ENCODE measurements around a stretch of chr19.

GRCh38 chr19:18273519-18273960 lies 712 bp downstream of the IQCN start:
- PRO-cap = no peak

DNA sequence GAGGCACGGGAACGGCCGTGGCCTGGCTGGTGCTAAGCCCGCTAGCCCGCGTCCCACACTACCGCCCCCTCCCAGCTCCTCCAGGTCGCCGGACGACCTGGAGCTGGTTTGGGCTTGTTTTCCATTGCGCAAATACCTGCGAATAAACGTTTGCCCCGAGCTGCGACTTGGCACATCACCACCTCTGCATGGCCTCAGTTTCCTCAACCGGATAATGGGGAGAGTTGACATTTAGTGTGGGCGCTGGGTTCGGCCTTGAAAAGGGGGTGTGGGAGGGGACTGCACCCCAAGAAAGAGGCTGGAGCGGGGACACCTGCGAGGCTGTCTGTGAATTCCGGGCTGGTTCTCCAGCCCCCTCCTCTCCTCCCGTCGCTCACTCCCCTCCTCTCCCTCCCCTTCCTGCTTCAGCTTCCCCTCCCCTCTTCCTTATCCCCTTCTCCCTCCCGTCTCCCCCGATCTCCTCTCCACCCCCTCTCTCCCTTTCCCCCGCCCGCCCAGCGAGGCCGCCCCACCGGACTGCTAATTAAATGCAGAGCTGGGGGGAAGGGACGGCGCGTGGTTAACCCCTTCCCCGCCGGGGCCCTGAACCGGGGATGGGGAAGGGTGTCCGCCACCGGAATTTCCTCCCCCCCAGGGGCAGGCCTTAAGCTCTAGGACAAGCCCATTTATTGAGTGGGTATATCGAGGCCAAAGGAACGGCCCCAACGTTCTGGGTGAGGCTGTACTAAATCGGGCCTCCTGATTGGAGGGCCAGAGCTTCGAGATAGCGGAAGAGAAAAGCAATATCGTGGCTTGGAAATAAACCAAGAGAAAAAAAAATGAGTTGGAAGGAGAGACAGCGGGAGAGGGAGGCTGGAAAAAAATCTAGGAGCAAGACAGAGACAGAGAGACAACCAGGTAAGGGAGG lies 11.3 kb upstream of the JUND start:
- PRO-cap = bidirectional peak, plus-strand start at position 48 of the sequence, minus-strand start at position 60 of the sequence; bidirectional peak, plus-strand start at position 811 of the sequence, minus-strand start at position 518 of the sequence; bidirectional peak, plus-strand start outside the sequence, minus-strand start at position 865 of the sequence

DNA sequence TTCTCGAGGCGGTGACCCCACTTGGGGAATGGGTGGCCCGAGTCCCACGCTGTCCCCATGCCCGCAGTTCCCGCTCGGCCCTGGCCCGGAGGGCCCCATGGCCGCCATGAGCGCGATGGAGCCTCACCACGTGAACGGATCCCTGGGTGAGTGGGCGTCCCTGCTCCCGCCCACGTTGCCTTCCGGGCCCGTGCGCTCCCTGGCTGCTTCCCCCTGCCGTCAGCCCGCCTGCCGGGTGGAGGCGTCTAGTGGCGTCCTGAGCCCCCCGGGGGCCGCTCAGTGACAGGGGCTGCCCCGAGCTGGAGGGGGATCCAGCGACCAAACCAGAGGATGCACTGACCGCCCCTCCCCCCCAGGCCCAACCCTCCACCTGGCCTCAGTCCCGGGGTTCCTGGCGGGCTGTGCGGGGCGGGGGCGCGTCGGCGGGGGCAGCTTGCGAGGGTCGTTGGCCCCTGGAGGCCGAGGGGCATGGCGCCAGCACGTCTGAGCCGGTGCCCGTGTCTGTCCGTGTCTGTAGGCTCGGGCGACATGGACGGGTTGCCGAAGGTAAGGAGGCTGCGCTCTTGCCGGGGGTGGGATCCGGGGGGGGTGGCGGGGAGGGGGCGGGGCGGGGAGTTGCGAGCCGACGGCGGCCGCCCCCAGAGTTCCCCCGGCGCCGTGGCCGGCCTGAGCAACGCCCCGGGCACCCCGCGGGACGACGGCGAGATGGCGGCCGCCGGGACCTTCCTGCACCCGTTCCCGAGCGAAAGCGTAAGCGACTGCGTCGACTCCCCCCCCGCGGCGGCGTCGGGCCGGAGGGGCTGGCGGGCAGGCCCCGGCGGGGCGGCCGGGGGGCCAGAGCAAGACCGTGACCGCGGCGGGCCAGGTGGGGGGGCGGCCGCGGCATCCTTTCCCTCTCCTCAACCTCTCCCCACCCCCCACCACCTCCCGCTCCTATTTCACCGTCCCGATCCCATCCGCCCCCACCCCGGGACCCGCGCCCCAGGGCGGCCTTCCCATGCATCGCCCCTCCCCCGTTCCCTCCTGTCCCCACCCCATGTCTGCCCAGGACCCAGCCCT lies 4.5 kb downstream of the ISYNA1 start:
- PRO-cap = unidirectional peak, minus-strand start at position 740 of the sequence

- PRO-cap = no peak
Measured at GRCh38 chr19:18462949-18463314, 25.0 kb upstream of the ISYNA1 start.

DNA sequence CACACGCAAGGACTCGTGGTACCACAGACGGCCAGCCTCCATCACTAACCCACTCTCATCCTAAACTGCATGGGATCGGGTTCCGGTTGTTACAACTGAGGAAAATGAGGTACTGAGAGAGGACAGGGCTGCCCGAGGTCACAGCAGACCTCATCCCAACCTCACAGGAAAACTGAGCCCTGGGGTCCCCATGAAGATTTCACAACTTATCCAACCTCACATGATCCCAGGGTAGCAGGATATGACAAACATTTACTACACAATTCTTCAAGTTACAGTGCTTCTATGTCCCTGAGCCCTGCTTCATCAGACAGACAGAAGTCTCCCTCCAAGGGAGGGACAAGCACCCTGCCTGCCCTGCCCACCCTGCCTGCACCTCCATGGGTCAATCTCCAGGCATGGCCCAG lies 38.4 kb downstream of the ELL start:
- PRO-cap = no peak

DNA sequence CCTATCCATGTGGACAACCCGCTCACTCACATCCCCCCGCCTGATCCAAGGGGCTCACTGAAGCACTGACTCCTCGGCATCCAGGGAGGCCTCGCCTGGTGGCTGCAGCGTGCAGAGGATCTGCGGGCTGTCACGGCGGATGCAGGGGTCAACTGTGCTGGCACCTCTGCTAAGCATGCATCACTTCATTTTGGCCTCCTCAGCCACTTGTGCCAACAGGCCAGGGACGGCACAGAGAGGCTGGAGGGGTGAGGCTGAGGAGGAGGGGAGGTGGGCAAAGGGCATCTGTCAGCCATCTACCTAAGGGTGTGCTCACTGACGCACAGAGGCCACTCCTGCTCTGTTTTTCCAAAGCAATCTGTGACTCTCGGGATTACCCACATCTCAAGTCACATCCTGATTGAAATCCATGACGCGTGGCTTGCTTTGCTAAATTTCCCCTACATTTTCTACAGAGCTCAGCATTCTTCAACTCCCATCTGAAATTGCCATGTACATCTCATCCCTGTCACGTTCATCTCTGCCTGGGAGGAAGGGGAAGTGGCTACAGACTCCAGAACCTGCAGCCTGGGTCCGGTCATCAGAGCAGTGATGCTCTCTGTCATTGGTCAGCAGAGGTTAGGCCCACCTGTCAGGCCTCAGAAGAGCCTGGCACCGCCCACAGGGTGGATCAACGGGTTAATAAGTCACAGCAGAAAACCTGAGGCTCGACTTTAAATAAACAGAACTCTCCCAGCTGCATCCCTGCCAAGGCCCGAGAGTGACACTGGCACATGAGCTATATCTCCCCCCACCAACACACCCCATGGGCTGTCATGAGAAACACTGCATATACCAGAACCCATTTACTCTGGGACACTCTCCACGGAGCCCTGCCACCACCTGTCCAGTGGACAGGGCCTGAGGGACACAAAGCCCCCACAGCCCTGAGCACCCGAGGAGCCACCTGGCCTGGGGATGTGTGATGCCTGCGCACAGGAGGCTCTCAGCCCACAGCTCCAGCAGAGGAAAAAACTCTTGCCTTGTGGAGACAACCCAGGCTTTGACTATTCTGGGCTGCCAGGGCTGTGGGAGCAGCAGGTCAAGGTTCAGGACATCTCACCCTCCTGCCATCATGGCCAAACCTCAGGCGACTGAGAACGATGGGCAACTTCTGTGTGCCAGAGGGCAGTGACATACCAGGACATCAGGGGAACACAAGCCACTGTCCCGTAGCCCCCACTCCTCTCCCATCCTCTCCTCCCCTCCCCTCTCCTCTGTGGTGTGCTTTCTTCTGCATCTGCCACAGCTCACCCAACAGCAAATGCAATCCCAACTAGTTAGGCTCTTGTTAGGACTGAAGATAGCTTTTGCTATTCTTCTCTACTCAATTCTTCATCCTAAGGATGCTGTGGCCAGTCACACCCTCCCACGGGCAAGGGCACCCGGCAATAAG lies 17.4 kb downstream of the ELL start:
- PRO-cap = bidirectional peak, plus-strand start at position 392 of the sequence, minus-strand start at position 209 of the sequence; bidirectional peak, plus-strand start at position 741 of the sequence, minus-strand start at position 522 of the sequence

- PRO-cap = no peak
Measured at GRCh38 chr19:18611444-18612202, 1.0 kb upstream of the TMEM59L start.

GRCh38 chr19:18644317-18644716 lies 7.5 kb downstream of the KLHL26 start:
- PRO-cap = no peak

DNA sequence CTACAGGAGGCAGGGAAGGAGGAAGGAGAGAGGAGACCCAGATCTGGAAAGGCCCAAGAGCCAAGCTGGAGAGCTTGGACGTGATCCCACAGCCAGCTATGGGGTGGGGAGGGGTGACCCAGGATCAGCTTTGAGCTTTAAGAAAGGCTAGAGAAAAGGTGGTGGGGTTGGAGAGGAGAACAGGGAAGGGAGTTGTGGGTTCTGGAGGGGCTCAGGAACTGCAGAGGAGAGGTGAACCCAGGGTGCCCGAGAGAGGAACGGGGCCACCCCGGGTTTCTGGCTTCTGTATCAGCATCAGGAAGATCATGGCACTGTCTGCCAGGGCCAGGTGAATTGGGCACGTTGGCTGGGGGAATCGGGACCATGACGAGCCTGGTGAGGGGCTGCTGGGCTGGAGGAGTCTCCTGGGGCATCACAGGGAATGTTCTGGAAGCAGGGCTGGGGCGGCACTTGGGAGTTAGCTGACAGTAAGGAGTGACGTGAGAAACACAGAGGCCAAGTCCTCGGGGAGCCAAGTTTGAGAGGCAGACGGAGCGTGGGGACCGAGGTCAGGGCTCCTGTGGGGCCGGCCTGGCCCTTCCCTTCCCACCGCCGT lies 24.8 kb downstream of the CRTC1 start:
- PRO-cap = no peak

GRCh38 chr19:18741700-18742249 lies 49.3 kb downstream of the COMP start:
- PRO-cap = bidirectional peak, plus-strand start at chr19:18741879, minus-strand start at chr19:18741775

GRCh38 chr19:18742871-18743212 lies 48.3 kb downstream of the COMP start:
- PRO-cap = unidirectional peak, minus-strand start at chr19:18742991

DNA sequence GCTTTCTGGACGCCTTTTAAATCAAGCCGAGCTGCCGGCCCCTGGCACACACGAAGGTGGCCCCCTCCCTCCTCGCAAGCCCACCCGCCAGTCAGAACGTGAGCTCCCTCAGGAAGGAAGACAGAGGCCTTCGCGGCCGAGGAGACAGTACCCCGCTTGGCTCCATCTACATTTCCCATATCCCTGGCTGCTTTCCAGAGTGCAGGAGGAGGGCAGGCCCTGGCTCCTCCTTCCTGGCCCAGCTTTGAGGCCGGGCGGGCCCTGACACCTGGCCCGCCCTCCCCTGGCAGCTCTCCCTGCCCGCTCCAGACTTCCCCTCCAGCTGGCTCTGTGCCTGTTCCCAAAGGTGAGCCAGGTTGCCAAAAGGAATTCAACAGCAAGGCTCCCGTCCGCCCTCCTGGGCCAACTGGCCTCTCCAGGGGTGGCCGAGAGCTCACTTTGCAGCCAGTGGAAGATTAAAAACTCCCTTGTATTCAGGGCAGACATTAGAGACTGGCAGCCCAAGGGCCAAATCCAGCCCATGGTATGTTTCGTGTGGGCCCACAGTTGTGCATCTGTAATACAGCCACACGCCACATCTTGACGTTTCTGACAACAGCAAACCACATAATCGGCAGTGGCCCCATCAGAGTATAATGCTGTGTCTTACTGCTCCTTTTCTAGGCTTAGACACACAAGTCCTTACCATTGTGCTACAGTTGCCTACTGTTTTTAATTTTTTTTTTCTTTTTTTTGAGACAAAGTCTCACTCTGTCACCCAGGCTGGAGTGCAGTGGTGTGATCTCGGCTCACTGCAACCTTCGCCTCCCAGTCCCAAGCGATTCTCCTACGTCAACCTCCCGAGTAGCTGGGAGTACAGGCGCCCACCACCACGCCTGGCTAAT lies 28.5 kb downstream of the COMP start:
- PRO-cap = bidirectional peak, plus-strand start at position 364 of the sequence, minus-strand start at position 168 of the sequence

DNA sequence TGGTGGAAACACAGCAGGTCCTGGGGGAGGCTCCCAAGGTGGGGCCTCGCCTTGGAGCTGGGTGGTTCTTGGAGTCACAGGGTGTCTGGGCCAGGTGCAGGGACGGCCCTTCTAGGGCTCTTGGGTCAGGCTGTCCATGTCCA lies 21.6 kb downstream of the COMP start:
- PRO-cap = no peak

- PRO-cap = no peak
Measured at GRCh38 chr19:18777180-18777815, 13.8 kb downstream of the COMP start.

GRCh38 chr19:18852859-18853677 lies 21.3 kb downstream of the UPF1 start:
- PRO-cap = no peak

- PRO-cap = unidirectional peak, plus-strand start at chr19:18868482
Measured at GRCh38 chr19:18868013-18868950, 27.7 kb downstream of the CERS1 start.

DNA sequence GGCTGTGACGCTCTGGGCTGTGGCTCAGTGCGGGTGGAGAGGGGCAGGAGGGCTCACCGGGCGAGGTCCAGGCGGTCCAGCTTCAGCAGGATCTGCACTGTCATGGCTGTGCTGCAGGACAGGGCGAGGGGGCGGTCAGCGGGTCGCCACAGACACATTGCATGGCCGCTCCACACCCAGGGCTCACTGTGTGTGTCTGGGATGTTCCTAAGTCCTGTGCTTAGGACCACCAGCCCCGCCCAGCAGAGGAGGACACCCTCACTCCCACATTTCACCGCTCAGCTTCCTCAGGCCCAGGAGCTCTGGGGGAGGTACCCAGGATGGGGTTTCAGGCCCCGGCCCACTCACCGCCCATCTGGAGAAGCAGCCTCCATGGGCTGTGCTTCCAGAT lies 9.6 kb upstream of the CERS1 start:
- PRO-cap = no peak

DNA sequence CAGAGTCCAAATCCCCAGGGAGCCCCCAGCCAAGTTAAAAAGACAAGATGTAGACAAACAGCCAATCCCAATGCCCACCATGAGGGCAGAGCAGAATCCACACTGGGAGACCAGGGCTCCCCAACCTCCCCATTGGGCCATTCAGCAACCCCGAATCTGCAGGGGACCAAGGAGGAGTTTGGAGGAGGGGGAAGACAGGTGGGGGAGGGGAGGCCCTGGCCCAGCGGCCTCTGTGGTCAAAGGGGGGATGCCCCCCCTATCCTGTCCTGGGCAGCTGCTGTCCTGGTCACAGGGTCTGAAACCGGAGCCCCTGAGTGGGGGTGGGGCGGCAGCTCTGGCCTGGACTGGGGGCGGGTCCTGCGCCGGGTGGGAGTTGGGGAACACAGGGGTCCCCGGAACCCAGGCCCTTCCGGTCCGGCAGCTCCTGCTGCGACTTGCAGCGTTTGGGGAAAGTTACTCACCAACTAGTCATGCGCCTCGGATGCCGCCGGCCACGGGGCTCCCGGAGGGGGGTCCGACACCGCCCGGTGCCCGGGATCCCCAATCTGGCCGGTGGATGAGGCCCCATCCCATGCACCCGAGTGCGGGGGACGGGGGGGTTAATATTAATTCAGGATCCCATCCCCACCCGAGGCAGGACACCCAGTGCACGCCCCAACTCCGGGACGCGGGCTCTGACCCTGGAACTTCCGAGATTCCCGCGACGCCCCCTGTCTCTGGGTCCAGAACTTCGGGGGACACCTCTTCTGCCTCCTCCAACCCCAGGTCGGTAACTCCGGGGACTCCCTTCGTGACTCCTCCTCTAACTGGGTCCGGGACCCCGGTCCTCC lies 942 bp downstream of the HOMER3 start:
- PRO-cap = bidirectional peak, plus-strand start at position 467 of the sequence, minus-strand start at position 435 of the sequence

- PRO-cap = no peak
Measured at GRCh38 chr19:18972845-18973112, 31.8 kb upstream of the HOMER3 start.

DNA sequence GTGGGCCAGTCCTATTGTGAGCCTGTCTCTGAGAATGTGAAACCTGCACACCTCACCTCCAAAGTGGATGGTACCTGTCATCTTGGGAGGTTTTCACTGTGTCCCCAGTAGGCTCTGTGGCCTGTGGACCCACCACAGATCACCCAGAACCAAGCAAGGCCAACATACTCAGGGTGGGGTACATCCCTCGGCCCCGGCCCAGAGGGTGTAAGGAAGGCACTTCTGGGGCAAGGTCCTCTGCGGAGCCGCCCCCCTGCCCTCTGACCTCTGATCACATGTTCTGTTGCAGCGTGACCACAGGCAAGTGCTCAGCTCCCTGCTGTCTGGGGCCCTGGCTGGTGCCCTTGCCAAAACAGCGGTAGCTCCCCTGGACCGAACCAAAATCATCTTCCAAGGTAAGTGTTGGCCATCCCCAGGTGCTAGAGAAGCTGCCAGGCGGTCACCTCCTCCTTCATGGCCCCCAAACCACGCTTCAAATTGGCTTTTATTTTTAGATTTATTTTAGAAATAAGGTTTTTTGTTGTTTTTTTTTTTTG lies 36.7 kb downstream of the TMEM161A start:
- PRO-cap = no peak

Data from left colon (tissue), 1 donor.